Pericardium (tissue), 1 donor: ENCODE measurements around the genes ENTPD5 and NPC2.

DNA sequence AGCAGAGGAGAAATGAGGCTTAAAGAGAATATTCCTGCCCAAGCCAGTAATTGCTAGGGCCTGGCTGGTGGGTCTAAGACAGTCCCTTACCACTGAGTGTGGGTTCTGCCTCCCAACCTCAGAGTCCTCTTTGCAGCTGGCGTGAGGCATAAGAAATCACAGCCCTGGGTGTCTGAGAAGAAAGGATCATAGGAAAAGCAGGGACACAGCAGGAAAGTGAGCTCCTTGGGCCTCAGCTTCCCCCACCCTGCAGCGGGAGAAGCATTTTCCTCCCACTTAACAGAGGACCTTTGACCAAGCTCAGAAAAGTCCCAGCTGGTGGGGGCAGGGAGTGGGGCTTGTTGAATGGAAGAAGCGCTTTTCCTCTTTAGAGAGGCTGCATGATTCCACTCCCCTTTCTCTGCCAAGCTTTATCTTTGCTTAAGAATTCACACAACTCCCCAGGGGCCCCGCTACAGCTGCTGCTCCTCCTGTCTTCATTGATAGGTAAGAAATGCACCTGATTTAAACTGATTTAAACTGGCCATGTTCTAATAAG, 1.9 kb upstream of the PAPLN start:
- RRBS, result no CpG with 5 or more reads among the region's 4 CpGs

GRCh38 chr14:73272197-73272751, 35.0 kb downstream of the PAPLN start:
- RRBS, result no CpG with 5 or more reads among the region's 8 CpGs

GRCh38 chr14:73526281-73526855, 10.6 kb upstream of the ACOT1 start:
- RRBS, result no CpG with 5 or more reads among the region's 3 CpGs

GRCh38 chr14:73567352-73568616, 1.2 kb upstream of the ACOT2 start:
- RRBS, result no CpG with 5 or more reads among the region's 21 CpGs

DNA sequence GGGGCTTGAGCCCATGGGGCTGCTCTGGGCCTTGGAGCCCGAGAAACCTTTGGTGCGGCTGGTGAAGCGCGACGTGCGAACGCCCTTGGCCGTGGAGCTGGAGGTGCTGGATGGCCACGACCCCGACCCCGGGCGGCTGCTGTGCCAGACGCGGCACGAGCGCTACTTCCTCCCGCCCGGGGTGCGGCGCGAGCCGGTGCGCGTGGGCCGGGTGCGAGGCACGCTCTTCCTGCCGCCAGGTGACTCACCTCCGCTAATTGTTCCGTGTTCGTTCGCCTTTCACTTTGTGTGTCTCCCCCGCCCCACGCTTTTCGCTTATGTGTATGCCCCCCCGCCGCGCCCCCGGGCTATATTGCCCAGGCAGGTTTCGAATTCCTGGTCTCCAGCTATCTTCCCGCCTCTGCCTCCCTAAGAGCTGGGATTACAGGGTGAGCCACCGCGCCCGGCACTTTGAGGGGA, 661 bp downstream of the ACOT2 start:
- RRBS, result 2% methylated on average over 9 of the region's 44 CpGs

GRCh38 chr14:73570104-73570349, 1.0 kb downstream of the ACOT2 start:
- RRBS, result no CpG with 5 or more reads among the region's 8 CpGs

GRCh38 chr14:73634199-73634745, 10.5 kb upstream of the DNAL1 start:
- RRBS, result 3% methylated on average over 23 of the region's 37 CpGs

DNA sequence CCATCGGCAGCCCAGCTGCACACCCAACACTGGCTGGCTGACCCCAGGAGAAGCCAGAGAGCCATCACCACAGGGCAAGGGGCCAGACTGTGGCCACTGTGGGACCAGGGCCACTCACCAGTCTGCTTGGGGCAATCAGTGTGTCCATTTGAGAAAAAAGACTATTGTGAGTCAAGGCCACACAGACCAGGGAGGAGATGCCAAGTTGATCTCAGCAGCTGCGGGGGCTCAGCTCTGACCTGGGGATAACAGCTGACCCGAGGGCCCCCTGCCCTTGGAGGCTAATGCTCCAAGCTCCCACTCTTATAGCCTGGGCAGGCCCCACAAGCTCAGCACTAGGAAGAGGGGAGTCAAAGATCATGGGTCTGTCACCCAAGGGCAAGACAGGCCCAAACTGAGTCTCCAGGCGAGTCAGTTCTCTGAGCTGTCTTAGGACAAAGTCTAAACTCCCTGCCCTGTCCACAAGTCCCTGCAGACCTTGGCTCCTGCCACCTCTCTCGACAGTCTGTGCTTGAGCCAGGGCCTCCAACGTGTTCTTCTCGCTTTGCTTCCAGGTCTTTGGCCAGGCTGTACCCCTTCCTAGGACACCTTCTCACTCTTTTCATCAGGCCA, 15.8 kb downstream of the MIDEAS start:
- RRBS, result no CpG with 5 or more reads among the region's 7 CpGs

DNA sequence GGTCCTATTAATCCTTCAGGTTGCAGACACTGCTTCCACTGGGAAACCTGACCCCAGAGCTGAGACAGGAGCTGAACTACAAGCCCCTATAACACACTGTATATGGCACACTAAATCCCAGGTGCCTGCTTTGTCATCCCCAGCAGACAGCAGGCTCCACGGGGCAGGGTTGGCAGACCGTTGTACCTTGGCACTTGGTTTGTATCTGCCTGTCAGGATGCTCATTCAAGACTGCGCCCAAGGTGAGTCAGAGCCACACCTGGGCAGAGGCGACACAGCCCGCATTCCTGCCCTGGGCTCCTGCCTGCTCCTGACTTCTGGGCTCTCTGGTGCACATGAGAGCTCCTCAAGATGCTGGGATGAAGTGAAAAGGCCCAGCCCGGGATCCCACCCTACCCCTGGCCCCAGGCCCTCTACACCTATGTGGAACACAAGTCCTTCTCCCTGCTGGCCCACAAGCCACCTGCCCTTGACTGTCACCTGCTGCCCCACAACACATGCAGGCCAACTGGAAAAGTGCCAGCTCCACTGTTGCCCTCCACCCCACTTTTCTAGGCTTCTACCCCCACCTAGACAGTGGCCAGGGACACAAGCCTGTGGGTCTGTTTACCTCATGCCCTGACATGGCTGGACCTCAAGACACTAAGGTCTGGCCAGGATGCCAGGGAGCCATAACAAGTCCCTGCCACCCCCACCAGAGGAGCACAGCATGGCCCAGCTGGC, 15.1 kb downstream of the MIDEAS start:
- RRBS, result no CpG with 5 or more reads among the region's 6 CpGs

GRCh38 chr14:73771822-73772245, 11.7 kb upstream of the MIDEAS start:
- RRBS, result no CpG with 5 or more reads among the region's 8 CpGs

GRCh38 chr14:73800886-73801266, 40.8 kb upstream of the MIDEAS start:
- RRBS, result no CpG with 5 or more reads among the region's 5 CpGs

DNA sequence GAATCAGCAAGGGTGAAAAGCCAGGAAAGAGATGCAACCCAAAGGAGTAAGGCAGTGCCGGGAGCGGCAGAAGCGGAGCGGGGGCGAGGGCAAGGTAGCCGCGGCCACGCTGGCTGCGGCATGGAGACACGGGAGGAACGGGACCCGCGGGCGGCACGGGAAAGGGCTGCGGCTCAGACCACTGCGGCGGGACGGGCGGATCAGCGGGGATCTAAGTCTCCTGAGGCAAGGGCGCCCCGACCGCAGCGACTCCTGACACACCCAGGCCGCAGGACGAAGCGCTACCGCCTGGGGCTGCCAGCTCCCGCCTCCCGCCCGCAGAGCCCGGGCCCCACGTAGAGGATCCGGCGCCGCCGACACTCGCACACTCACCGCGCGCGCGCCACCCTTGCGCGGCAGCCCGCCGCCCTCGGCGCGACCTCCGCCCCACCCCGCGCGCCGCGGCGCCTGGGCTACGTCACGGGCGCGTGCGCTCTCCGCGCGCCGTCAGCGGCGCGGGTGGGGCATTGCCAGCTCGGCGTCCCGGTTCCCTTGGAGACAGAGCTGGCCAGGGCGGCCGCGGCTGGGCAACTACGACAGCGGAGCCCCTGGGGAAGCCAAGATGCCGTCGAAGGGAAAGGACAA, at the start of gene ENTPD5:
ENTPD5 (minus strand) TSS at position 411 of the 624 bp plus-strand sequence.
- RRBS, result no CpG with 5 or more reads among the region's 80 CpGs

DNA sequence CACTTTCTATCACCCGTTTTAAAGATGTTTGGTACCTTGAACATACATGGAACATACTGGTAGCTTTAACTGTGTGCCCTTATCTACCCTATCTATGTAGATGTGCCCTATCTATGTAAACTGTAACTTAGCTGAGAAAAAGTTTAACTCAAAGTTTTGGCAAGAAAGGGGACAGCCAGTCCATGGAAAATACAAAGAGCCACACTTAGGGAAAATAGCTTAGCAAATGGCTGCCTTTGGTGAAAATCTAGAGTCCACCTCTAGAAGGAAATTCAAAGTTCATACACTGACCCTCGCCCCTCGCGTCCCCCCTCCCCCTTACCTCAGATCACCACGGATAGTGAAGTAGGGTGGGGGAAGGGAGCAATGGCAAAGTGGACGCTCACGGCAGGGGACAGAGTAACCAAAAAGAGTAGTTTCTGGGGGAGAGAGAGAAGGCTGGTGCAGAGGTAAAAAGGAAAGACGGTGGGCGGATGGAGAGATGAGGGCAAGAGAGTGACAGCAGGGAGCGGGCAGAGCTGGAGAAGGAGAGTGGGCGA, 625 bp downstream of the ALDH6A1 start:
- RRBS, result no CpG with 5 or more reads among the region's 11 CpGs

DNA sequence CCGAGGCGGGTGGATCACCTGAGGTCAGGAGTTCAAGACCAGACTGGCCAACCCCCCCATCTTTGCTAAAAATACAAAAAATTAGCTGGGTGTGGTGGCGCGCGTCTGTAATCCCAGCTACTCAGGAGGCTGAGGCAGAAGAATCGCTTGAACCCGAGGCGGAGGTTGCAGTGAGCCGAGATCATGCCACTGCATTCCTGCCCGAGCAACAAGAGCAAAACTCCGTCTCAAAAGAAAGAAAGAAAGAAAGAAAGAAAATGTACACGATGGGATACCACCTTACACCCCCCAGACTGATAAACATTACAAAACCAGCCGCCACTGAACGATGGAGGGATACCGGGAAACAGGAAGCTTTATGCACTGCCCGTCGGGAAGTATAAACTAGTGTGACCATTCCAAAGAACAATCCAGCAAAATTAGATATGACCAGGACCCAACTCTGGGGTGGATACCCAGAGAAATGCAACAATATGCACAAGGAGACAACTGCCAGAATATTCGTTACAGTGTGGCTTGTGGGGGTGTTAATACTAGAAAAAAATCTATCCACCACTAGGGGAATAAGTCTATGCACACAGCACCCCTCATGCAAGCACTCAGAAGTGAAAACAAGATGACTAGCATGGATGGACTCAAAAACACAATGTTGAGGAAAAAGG, 932 bp downstream of the ABCD4 start:
- RRBS, result no CpG with 5 or more reads among the region's 18 CpGs

GRCh38 chr14:74491748-74492686, 1.1 kb downstream of the NPC2 start:
- RRBS, result no CpG with 5 or more reads among the region's 25 CpGs

GRCh38 chr14:74492687-74493904, at the start of gene NPC2:
Gene NPC2, minus strand, starts transcription at chr14:74493305.
- RRBS, result 2% methylated on average over 32 of the region's 79 CpGs

DNA sequence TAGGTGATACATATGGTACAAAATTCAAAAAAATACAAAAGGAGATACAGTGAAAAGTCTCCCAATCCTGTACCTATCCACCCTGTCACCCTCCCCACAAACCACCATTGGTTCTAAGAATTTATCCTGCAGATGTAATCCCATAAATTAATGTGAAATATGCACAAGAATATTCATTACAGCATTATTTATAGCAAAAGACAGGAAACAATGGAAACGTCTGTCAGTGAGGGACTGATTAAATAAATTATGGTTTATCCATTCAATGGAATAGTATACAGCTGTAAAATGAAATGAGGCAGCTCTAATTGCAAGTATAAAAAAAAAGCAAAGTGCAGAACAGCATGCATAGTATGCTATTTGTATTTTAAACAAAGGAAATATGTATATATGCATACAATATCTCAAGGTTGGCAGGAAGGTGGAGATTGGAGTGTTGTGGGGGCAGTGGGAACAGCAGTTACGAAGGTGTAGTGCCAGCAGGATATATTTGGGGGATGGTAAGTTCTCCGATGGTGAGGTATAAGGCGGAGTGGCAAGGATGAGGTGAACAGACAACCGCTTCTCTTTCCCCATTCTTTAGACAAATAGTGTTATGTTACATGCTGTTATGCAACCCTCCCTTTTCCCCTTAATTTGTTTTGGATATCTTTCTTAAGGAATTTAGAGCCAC, 4.8 kb downstream of the ISCA2 start:
- RRBS, result no CpG with 5 or more reads among the region's 5 CpGs

DNA sequence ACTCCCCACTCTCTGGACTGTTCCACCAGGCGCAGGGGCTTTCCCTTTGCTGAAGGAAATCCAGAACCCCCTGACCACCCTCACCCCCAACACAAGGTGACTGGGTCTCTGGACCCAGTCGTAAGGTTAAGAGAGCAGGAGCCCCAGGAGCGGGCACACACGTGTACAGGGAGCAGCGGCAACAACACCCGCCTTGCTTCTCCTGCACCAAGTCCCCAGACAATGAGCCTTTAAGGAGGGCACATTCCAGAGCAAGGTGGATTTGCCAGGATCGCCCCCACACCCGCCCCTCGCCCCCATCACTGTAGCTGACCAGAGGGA, 30.7 kb downstream of the ISCA2 start:
- RRBS, result no CpG with 5 or more reads among the region's 9 CpGs

DNA sequence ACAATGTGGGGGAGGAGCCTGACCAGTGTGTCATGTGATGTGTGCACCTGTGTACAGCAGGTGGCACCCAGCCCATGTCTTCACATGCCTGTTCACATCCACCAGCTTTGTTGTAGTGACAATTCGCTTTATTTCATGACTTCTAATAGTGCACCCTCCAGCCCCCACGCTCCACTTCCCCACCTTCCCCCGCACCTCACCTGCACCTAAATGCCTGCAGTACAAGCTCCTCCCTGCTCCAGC, 2.9 kb downstream of the LTBP2 start:
- RRBS, result no CpG with 5 or more reads among the region's 3 CpGs

DNA sequence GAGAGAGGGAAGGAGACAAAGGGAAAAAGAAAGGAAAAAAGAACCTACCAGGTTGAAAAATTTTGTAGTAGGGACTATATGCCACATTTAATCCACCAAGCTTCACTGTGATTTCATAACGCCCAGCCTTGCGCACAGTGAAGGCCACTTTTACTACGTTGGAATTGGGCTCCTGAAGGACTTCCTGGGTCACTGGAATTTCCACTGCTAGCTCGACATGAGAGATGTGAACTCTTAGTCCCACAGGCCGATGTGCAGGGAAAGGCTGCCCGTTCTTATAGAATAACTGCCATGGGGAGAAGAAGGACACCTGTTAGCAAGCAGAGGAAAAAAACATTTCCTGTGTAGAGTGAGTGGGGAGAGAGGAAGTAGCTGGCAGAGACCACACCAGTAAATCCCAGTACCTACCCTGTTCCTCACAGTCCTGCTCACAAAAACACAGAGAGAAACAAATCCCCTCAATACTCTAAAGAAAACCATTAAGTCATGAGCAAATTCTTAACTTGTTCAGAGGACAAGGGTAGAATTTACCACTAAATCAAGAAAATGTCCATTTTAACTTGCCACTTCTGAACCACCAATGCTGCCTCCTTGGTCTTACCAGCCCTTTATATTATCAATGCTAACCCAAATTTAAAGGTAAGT, 29.5 kb downstream of the AREL1 start:
- RRBS, result no CpG with 5 or more reads among the region's 6 CpGs